Epithelial cell of alveolus of lung (primary cell): ENCODE measurements around the gene CCDC13.

- RAMPAGE, long total RNA: no peak
- RRBS: 82% methylated on average over 7 of the region's 21 CpGs
Observed at GRCh38 chr3:39143808-39144601, 9.4 kb downstream of the CSRNP1 start.

DNA sequence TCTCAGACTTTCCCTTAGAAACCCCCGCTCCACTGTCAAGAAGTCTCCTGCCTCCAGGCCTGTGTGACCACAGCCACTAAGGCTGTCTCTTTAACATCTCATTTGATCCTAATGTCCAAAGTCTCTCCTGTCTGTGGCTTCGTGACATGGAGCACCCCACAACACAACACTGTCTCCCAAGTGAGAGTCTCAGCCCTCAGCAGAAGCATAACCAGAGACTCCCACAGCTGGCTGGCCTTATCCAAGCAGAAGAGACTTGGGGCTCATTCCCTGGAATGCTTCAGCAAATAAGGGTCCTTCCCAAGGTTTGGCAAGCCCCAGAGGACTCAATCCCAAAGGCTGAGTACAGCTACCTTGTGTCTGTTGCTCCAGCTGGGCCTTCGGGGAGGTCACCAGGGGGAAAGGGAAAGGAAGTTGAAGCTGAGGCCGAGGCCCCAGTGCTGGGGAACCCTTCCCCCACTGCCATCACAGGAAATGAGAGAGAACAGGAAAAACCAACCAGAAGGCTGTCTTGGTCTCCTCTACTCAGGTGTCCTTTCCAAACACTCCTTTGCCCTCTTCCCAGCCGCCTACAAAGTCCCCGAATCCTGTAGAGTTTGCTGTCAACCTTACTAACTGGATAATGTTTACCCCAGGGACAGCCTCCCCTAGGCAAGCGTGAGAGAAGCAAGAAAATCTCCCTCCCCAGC lies 5.8 kb downstream of the CSRNP1 start:
- RAMPAGE, long total RNA: no peak
- RRBS: no CpG with 5 or more reads among the region's 7 CpGs

- RAMPAGE, long total RNA: no peak
- RRBS: no CpG with 5 or more reads among the region's 2 CpGs
Observed at GRCh38 chr3:39151187-39151302, 2.3 kb downstream of the CSRNP1 start.

GRCh38 chr3:39411402-39412361 lies 5.2 kb downstream of the RPSA start:
- RAMPAGE, long total RNA: no peak
- RRBS: no CpG with 5 or more reads among the region's 8 CpGs

DNA sequence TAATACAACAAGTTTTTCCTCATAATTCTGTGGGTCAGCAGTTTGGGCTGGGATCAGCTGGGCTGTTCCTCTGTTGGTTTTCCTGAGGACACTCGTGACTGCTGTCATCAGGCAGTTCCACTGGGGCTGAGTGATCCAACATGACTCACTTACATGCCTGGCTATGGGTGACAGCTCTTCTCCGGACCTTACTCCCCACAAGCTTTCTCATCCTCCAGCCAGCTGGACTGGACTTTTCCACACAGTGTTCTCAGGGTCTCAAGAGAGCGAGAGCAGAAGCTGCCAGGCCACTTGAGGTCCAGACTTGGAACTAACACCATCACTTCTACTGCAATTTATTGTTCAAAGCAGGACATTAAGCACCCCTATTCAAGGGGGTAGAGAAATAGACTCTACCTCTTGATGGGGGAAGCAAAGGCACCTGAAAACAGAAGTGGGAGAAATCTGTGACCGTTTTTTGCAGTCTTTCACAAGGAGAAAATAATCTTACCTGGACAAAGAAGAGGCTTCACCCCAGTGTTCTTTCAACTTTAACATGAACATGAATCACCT lies 303.6 kb downstream of the ZNF621 start:
- RAMPAGE, long total RNA: no peak
- RRBS: no CpG with 5 or more reads among the region's 4 CpGs

GRCh38 chr3:41115071-41115537 lies 84.2 kb upstream of the CTNNB1 start:
- RAMPAGE, long total RNA: no peak
- RRBS: no CpG with 5 or more reads among the region's 5 CpGs

DNA sequence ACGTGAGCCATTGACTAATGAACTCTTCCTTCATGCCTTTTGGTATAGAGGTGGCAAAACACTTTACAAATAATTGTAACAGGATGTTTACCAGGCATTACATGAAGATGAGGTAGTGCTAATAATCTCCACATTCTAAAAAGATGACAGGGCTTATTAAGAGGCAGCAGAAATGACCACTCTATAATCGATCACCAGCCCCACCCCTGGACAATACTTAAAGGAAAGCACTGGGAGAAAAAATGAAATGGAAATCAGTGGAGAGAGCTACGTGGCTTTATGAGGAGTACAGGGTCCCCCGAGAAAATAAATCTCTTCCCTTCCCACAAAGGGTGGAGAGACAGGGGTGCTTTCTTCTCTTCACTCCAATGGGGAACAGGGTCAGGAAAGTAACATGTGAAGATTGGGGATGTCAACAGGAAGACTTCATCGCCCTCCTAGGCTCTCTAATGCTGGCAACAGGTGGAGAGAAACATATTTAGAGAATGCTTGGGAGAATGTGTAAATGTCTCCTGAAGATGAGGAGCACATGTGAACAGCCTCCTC lies 32.1 kb upstream of the CTNNB1 start:
- RAMPAGE, long total RNA: no peak
- RRBS: no CpG with 5 or more reads among the region's 5 CpGs

DNA sequence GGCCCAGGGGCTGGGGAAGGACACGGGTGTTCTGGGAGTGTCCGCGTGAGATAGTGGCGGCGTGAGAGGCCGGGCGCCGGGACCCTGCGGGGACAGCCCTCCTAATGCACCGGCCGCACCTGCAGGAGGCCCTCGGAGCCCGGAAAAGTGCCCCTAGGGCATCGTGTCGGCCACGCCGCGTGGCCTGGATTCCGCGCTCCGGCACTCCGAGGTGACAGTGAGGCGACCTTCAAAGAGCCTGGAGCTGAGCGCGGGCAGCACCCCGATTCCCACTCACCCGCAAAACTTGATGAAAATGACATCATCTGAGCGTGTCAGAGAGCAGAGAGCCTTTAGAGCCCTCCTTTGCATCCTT lies 52.2 kb upstream of the ULK4 start:
- RAMPAGE, long total RNA: no peak
- RRBS: 1% methylated on average over 9 of the region's 28 CpGs

GRCh38 chr3:42505000-42505711 lies 2.7 kb downstream of the VIPR1 start:
- RAMPAGE, long total RNA: no peak
- RRBS: no CpG with 5 or more reads among the region's 7 CpGs

GRCh38 chr3:42529634-42529925 lies 27.1 kb downstream of the VIPR1 start:
- RAMPAGE, long total RNA: no peak
- RRBS: no CpG with 5 or more reads among the region's 2 CpGs

- RAMPAGE, long total RNA: no peak
- RRBS: no CpG with 5 or more reads among the region's 8 CpGs
Observed at GRCh38 chr3:42601941-42602654, 1.6 kb downstream of the NKTR start.

DNA sequence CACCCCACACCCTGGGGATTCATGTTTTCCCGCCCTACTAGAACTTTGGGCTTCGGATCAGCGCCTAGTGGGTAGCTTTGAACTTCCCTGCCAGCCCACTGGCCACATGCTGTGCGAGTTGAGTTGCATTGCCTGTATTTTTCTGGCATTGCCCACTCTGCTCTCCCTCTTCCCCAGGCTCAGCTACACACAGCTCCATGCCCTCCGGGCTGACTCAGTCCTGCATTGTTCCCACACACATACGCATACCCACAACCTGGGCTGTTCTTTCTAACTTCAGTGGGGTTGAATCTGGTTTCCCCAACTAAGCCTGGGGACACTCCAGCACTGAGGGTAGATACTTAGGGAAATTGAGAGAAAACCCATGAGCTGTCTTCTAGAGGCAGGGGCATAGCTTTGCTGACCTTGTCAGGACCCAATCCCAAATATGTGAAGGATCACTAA lies 1.9 kb upstream of the ZBTB47 start:
- RAMPAGE, long total RNA: no peak
- RRBS: no CpG with 5 or more reads among the region's 6 CpGs

DNA sequence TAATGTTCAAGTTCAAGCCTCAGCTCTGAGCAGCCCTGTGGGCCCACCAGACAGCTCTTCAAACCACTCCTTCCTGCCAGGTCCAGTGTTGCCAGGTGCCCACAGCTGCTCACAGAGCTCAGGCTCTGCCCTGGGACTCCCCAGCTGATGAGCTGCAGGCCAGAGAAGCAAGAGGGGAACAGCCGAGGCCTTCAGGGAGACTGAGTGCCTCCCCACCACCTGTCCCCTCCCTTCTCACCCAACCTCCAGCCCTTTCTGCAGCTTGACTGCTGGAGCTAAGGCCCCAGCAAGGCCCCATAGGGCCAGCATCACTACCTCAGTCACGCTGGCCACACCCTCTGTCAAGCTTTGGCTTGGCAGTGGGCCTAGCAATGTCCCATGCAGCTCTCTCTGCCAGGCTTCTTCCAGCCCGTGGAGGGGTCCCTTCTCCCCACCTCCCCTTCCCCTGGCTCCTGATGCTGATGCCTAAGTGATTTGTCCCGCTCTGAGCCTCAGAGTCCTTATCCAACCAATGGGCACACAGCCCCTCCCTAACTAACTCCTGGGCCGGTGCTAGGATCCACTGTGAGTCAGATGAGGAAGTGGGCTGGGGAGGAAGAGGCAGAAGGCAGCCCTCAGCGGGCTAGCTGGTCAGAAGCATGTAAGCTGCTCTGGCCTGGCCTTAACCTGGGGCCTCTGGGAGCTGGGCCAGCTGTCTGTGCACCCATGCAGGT lies 1.0 kb upstream of the ZBTB47 start:
- RAMPAGE, long total RNA: no peak
- RRBS: no CpG with 5 or more reads among the region's 6 CpGs

- RAMPAGE, long total RNA: no peak
- RRBS: 1% methylated on average over 18 of the region's 79 CpGs
Observed at GRCh38 chr3:42654011-42654707, 662 bp downstream of the ZBTB47 start.

DNA sequence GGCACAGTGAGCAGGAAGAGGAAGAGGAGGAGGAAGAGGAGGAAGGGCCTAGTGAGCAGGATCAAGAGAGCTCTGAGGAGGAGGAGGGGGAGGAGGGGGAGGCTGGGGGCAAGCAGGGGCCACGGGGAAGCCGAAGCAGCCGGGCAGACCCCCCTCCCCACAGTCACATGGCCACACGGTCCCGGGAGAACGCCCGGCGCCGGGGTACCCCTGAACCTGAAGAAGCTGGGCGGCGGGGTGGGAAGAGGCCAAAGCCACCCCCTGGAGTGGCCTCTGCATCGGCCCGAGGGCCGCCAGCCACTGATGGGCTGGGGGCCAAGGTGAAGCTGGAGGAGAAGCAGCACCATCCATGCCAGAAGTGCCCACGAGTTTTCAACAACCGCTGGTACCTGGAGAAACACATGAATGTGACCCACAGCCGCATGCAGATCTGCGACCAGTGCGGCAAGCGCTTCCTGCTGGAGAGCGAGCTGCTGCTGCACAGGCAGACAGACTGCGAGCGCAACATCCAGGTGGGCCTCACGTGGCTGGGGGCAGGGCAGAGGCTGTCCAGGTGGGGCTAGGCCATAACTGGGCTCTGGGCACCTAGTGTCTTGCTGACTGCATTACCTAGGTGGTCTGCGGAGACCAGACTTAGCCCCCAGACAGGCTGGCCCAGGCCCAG lies 6.0 kb downstream of the ZBTB47 start:
- RAMPAGE, long total RNA: no peak
- RRBS: no CpG with 5 or more reads among the region's 25 CpGs

DNA sequence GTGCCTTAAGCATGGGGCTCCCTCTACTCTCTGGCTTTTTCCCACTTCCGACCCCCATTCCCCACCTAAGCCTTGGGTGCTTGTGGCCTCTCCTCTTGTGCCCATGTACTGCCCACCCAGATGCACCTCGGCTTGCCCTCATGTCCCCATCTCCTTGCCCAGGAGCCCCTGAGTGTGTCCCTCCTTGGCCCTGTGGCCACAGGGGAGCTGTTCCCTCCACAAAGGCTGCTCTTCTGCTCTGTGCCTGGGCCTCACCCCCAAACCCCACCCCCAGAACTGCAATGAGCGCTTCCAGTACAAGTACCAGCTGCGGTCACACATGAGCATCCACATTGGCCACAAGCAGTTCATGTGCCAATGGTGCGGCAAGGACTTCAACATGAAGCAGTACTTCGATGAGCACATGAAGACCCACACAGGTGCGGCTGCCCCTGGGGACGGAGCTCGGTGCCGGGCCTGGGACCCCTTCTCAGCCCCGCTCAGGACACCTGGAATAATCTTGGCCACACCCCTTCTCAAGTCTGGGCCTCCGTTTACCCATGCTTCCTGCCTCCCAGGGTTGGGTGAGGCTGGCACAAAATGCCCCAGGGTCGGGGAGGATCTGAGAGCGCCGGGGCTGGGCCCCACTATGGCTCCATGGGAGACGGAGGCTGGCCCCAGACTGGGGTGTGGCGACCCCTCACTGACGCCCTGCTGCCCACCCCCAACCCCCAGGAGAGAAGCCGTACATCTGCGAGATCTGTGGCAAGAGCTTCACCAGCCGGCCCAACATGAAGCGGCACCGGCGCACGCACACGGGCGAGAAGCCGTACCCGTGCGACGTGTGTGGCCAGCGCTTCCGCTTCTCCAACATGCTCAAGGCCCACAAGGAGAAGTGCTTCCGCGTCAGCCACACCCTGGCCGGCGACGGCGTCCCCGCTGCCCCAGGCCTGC lies 10.3 kb downstream of the ZBTB47 start:
- RAMPAGE, long total RNA: no peak
- RRBS: 46% methylated on average over 5 of the region's 40 CpGs

DNA sequence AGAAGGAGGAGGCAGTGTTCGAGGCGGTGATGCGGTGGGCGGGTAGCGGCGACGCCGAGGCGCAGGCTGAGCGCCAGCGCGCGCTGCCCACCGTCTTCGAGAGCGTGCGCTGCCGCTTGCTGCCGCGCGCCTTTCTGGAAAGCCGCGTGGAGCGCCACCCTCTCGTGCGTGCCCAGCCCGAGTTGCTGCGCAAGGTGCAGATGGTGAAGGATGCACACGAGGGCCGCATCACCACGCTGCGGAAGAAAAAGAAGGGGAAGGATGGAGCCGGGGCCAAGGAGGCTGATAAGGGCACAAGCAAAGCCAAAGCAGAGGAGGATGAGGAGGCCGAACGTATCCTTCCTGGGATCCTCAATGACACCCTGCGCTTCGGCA lies 834 bp downstream of the KLHL40 start:
- RAMPAGE, long total RNA: no peak
- RRBS: no CpG with 5 or more reads among the region's 37 CpGs

DNA sequence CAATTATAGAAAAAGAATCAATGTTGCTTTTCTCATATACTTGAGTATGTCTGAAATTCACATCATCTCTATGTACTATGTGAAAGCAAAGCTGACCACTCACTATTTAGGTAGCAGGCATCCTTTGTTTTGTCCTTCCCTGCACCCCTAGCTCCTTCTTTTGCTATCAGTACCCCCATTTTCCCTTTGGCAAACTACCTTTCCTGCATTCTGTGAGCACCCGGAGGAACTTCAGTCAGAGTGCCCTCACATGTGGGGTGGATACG lies 26.6 kb upstream of the HHATL start:
- RAMPAGE, long total RNA: no peak
- RRBS: no CpG with 5 or more reads among the region's 2 CpGs

DNA sequence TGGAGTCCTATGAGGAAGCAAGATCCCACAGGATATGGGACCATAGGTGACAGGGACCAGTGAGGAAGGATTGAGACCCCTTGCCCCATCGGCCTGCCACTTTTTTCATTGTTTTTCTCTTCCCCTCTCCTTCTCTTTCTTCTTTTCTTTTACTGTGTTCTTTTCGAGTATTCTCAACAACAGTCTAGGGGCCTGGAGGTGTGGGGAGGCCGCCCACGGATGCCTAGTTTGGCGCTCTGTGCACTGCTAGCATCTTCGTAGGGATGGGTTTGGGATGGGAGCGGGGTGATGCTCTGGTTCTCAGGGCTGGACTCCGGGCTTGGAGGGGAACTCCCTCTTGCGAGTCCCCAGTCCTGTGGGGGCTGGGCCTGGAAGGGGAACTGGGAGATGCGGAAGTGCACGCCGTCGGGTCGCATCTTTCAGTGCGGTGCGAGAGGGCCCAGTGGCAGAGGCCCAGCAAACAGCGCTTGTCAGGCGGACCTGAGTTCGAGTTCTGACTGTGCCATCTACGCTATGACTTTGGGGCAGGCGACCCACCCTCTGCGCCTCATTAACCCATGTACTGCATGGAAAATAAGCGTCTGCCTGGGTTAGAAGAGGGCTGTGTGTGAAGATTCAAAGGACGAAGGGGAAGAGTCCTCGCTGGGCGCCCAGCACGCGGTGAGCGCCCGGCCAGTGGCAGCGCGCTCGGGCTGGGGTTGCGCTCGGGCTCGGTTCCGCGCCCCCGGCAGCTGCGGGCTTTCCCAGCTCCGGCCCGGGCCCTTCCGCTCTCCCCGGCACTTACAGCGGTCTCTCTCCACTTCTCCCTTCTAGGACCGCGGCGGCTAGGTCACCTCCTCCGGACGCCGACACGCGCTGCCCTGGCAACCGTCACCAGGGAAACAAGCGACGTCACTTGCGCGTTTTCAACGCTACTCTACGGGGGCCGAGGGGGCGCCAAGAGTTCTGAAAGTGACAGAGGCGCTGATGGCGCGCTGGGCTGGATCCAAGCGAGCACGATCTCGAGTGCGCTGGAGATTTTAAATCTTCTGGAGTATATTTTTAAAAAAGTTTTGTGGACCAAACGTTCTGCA lies at the start of gene CCDC13:
CCDC13 (minus strand) TSS at position 862 of the 1,073 bp plus-strand sequence.
- RAMPAGE, long total RNA: no peak
- RRBS: 1% methylated on average over 16 of the region's 70 CpGs

DNA sequence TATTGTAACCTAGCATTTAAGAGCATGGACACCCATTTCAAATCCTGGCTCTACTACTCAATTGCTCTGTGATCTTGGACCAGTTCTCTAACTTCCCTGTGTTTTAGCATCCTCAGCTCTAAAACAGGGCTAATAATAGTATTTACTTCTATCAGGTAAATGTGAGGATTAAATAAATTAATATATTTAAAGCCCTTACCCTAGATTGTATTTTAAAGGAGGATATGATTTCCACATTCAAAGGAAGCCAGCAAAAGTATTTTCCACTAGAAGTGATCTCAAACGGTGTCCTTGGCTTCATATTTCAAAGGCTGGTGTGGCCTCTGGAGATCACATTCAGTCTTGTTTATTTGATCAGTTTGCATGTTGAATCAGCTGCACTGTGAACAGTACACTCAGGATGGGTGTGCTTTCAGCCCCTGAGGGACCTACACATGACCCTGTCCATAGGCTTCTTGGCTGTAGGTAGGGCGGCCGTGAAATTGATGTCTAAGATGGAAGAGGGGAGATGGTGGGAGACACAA lies 22.0 kb downstream of the CYP8B1 start:
- RAMPAGE, long total RNA: no peak
- RRBS: no CpG with 5 or more reads among the region's 3 CpGs